Thoracic aorta endothelial cell (primary cell): ENCODE data around the genes NEUROD6, ITPRID1, AVL9 and TBX20.

DNA sequence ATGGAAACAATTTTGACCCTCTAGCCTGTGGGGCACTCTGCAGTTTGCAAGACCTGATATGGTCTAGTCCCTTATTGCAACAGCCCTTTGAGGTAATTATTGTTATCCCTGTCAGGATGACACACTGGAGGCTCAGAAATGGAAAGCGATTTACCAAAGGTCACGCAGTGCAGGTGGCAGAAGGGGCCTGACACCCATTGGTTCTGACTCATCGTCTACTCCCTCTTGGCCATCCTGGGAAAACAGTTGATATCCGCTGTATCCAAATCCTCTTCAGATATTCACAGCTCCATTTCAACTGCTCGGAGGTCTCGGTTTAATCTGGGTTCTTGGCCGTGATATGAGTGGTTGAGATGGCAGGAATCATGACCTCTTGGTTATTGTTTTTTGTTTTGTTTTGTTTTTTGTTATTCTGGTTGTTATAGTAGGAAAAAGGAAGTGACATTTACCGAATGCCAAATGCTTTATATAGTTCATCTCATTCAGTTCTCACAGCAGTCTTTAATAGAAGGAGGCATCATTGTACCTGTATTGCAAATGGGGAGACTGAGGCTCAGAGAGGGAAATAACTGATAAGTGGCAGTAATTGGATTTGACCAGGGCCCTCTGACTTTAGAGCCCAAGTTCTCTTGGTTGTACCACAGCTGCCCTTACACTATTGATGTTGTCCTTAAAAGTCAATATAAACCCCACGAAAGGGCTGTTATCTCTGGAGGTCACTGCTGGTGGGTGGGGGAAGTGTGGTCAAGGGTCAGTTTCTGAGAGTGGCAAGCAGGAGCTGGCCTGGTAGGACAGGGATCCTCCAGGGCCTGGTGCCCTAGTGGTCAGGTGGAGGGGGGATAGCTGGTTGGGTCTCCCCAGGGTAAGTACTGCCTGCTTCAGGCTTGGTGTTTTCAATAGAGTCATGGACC, 44.4 kb upstream of the AQP1 start:
- CAGE, long polyA plus RNA: no peak

- CAGE, long polyA plus RNA: no peak
Measured at GRCh38 chr7:30896006-30896448, 15.6 kb upstream of the AQP1 start.

DNA sequence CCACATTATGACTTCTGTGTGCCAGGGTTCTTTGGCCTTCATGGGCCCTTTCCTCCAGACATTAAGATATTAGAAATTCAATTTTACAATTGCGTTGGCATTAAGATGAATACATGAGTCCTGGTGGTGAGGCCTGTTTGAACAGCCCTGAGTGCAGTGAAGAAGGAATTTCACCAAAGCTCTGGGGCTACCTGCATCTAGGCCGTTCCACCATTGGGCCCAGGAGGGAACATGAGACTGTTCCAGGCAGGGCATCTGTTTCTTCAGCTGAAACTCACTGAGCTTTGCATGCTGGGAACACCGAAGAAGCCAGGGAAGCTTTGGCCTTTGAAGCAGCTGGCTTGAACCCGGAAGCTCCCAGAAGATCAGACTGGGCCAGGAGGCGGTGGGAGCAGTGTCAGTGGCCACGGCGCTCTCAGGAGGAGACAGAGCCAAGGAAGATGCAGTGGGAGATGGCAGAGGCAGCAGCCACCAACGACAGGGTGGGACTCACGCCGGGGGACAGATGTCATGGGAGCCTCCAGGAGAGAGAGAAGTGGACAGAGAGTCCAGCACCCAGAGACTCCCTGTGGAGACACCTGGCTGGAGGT, 6.7 kb upstream of the AQP1 start:
- CAGE, long polyA plus RNA: no peak

DNA sequence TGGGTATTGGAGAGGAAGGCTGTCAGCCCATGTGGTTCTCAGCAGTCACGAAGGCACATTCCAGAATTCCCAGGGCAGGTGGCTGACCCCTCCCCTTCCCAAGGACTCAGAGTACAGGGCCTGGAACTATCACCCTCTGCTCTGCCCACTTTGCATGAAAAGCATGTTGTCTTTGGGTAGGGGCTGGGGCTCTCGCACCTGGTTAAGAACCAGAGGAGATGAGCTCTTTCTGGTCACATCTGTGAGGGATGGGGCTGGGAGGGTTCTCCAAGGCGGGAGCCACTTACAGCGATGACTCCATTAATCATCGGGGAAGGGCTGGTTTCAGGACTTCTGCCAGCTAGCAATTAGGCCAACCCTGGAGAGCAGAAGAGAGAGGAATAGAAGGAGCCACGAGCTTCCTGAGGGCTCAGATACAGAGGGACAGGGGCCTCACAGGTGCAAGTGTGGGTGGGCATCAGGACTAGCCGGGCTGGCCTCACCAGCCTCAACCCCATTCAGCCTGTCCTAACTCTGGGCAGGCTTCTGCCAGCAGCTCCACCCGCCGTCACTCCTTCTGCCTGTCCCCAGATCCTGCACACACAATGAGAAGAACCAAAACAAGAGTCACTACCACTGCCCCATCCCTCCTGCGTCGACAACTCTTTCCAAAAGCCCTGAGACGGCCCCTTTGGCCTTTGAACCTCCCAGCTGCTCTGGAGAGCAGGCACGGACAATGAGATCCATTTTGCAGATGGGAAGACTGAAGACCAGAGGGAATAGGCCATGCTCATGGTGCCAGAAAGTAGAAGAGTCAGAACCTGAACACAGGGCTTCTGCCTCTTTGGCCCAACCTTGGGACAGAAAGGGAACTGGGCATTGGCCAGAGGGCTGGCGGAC, 8.5 kb downstream of the AQP1 start:
- CAGE, long polyA plus RNA: no peak

DNA sequence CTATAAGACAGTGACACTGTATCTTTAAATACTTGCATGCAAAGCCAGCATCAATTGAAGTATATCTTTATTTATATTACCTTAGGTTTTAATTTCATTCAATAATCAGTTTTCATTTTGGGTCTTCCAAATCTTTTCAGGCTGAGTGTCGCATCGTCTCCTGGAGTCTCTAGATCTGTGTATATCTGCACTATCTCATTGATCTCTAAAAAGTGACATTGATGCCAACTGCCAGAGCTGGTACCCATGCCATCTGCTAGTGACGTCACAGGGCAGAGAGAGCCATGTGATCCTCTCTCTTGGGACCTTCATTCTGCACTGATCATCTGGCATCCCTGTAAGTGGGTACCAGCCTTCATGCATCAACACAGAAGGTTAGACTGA, at the start of gene NEUROD6:
NEUROD6 (minus strand) TSS at position 214 of the 384 bp plus-strand sequence.
- CAGE, long polyA plus RNA: no peak

DNA sequence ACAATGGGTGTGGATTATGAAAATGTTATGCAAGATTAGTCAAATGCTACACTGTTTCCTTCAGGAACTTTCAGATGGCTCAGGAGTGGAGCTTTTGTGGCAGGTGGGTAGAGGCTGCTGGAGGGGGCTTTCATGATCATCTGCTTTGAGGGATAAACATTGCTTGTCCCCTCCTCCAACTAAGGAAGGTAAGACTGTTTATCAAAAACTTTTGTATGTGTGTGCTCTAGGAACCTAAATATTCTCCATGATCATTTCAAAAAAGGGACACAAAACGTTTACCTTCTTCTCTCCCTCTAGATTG, at the start of gene ITPRID1:
ITPRID1 (plus strand) TSS at position 73 of the 304 bp plus-strand sequence.
- CAGE, long polyA plus RNA: no peak

- CAGE, long polyA plus RNA: no peak
Measured at GRCh38 chr7:31882203-31882688, 188.0 kb downstream of the PDE1C start.

DNA sequence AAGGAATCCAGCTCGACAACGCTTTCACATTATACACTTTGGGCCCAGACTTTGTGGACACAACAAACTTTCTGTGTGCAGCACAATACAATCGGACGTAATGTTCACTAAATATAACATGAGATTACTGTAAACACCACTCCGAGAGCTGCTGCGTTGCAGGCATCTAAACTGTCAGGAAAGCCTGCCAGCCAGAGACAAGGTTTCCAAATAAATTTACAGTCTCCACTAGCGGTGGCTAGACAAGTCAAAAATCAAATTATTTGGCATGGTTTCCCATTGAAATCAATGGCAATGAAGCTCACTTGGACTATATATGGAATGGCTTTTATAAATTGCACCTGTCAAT, 1.4 kb downstream of the PDE1C start:
- CAGE, long polyA plus RNA: no peak

GRCh38 chr7:32495124-32495747, at the start of gene AVL9:
Gene AVL9 (plus strand): TSS chr7:32495489.
- CAGE, long polyA plus RNA: no peak

DNA sequence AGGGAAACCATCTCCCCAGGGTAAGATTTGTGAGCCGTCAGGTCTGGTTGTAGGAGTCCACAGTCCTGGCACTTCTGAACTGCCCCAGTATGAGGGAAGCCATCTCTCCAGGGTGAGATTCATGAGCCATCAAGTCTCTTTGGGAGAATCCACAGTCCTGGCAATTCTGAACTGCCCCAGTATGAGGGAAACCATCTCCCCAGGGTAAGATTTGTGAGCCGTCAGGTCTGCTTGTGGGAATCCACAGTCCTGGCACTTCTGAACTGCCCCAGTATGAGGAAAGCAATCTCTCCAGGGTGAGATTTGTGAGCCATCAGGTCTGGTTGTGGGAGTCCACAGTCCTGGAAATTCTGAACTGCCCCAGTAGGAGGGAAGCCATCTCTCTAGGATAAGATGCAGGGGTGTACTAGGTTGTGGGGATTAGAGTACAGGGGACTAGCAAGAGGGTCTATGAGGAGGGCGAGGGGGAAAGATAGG, 15.8 kb downstream of the AVL9 start:
- CAGE, long polyA plus RNA: no peak

- CAGE, long polyA plus RNA: no peak
Measured at GRCh38 chr7:32521721-32522236, 26.5 kb downstream of the AVL9 start.

- CAGE, long polyA plus RNA: no peak
Measured at GRCh38 chr7:32727725-32728373, 163.7 kb downstream of the KBTBD2 start.

DNA sequence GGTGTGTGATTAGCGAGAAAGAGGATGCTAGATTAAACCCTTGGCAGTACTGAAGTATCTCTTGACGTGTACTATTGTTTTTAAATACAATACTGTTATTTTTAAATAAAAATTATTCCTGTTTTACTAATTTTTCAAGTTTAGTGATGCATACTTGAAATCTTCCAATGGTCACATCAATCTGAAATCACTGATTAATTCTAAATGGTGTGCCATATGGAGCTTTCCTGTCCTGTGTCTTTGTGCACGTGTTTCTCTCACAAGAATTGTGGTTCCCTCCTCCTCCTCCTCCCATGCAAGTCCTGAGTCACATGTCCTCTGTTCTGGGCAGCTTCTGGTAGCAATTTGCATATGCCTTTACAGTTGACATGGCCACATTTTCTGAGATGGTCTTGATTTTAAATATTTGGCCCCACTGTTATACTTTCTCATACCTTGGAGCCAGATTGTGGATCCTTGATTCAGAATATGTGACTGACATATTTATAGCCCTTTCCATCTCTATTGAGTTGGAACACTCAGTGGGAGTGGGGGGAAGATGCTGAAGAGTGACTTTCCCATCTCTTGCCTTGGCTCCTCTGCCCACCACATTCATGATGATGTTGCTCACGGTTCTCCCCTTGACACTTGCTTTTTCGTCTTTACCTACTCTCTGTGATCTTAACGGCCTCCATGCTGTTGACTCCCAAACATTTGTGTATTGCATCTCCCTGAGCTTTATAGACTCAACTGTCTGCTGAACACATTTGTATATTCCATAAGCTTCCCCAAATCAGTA, 28.4 kb downstream of the KBTBD2 start:
- CAGE, long polyA plus RNA: no peak

DNA sequence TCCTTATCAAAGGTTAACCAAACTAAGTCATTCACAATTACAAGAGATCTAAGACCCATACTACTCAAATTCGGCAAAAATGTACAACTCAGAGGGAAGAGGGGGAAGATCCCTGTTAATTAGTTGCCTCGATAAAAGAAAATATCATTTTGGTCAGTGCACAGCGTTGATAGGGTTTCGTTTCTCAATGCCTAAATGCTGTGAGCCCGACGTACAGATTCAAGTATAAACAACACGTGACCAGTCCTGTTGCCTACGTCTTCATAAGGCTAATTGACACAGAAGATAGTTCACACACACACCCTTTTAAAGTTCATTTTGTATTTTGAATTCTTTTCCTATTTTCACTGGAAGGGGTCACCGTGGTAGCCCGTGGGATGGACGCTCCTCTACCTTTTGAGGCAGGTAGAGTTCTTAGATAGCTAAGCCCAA, 1.1 kb downstream of the KBTBD2 start:
- CAGE, long polyA plus RNA: no peak

GRCh38 chr7:32980104-32980670, 22.9 kb downstream of the FKBP9 start:
- CAGE, long polyA plus RNA: no peak

DNA sequence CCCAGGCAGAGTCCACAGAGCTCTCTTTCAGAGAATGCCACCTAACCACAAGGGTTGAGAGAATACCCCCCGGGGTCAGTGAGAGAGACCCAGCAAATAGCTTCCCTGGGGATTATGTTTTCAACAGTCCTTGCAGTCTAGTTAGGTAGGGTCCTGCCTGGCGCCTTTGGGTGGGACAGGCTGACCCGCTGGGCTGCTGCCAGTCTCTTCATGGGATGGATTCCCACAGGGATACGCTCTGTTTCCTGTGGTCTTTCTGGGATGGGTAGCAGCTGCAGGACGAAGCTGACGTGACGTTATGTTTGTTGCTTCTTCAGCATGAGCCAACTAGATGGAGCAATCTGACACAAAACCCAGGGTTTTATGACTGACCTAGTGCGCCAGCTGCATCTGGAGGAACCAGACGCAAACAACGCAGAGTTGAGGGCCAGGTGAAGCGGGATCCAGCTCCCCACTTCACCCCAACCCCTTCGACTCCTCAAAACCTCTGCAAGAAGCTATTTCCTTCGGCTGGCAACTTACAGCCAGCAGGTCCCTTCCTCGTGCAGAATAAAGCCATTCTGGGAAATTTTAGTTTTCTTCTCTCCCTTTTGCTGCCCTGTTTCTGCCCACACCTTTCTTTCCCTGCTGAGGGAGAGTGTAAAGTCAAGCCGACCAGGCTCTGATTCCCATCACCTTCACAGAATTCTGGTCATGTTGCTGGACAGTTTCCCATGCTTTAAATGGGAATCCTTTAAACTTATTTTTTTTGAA, 16.3 kb downstream of the BMPER start:
- CAGE, long polyA plus RNA: no peak

GRCh38 chr7:33932742-33933174, 27.4 kb downstream of the BMPER start:
- CAGE, long polyA plus RNA: no peak

DNA sequence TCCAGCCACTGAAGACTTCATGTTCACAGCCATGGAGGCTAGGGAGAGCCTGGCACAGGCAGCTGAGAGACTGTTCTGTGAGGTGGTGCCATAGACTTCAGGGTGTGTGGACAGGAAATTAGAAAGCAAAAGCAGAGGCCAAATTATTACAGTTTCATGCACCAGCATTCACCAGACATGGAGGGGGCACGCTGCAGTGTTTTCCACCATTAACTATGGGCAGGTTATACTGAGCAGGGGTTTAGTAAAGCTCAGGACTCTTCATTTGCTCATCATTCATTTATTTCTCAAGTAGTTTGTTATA, 191.8 kb downstream of the BMPER start:
- CAGE, long polyA plus RNA: no peak

DNA sequence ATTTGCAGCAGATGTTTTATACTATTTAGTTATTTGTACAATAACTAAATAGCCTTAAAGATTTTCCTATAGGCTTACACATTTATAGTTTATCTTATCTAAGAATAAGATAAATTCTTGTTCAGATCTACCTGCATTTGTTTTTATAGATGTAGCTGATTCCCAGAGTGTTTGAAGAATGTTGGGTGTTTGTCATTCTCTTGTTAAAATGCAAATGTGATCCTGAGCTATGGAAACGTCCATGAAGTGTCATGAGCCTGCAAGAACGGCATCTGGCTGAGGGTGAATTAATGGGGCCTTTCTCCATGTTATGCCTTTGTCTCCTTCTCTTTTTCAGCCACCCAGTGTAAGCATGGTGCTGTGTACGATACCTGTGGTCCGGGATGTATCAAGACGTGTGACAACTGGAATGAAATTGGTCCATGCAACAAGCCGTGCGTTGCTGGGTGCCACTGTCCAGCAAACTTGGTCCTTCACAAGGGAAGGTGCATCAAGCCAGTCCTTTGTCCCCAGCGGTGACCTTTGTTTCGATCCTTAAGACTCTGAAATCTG, 247.5 kb downstream of the BMPER start:
- CAGE, long polyA plus RNA: no peak

DNA sequence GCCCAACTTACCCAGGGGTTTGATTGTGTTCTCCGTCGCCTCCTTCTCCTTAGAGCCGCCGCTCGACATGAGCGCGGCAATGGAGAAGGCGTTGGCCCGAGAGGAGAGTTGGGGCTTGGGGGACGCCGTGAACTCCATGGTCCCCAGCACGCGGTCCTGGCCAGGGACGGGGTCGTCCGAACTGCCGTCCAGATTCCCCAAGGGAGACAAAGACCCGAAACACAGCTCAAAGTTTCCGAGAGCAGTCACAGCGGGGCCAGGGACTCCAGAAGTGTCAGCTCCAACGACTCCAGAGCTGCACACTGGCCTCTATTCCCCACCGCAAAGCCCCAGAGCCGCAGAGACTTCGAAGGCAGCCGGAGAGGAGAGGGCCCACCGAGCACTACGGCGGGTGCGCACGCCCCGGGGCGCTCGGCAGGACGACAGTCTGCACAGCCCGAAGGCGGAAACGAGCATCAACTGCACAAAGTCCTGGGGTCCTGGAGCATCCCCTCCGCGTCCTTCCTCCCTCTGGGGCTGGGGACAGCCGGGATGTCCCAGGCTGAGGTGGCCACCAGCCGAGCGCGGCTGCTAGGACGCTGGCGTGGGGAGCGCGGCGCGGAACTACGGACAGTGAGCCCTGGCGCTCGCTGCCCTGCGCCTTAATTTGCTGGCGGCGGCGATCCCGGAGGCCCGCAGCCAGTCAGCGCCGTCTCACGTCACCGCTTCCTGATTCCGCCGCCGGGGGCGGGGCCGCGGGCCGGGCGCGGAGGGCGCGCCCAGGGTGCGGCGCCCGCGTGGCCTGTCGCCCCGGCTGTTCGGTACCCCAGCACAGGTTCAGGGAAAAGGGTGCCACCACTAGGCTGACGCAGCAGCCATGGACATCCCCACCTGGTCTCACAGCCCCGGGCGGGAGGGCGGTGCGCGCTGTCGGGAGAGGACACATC, at the start of gene TBX20:
TBX20 (minus strand) TSS at position 618 of the 926 bp plus-strand sequence.
- CAGE, long polyA plus RNA: no peak